ENCODE results near the genes NANS and CORO2A.

- PRO-cap, 6 experiments: peak in 6 of 6 experiments; most common minus-strand start chr9:97854453 (in 5)
- RAMPAGE, long total RNA, 2 experiments: no peak in any of the 2 experiments
- RRBS: 3% methylated on average over 55 of the region's 83 CpGs
Measured at GRCh38 chr9:97854307-97854826, 1.3 kb downstream of the FOXE1 start.

- PRO-cap, 6 experiments: no peak in any of the 6 experiments
- RAMPAGE, long total RNA, 2 experiments: no peak in any of the 2 experiments
- RRBS: no CpG with 5 or more reads among the region's 9 CpGs
Measured at GRCh38 chr9:98014817-98015987, 32.1 kb downstream of the ANP32B start.

DNA sequence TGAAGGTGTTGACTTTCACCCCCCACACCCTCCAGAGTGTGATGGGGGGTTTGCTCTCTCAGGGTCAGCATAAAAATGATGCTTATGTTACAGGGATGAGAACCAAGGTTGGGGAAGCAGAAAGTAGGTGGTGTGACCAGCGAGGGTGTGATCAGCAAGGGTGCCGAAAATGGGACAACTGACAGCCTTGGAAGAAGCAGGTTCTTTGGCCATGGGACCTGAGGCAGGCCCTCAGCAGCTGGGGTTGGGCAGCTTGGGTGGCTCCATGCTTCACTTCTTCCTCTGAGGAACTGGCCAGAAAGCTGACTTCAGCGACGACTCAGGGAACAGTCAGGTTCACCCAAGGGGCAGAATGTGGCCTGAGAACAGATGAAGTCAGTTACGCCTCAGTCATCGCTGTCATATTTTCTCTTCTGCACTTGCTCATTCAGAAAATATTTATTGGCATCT, 21.1 kb upstream of the NANS start:
- PRO-cap, 6 experiments: no peak in any of the 6 experiments
- RAMPAGE, long total RNA, 2 experiments: no peak in any of the 2 experiments
- RRBS: no CpG with 5 or more reads among the region's 6 CpGs

GRCh38 chr9:98056027-98056814, at the start of gene NANS:
TSS of gene NANS (plus strand) at chr9:98056732.
- PRO-cap, 6 experiments: peak in 6 of 6 experiments; most common plus-strand start chr9:98056739 (in 5); most common minus-strand start chr9:98056478 (in 3)
- RAMPAGE, long total RNA, 2 experiments: start-site peak on the plus strand in 2 of 2 experiments, at chr9:98056697-98056747 at its widest, 547 to 991 reads per replicate
- RRBS: 1% methylated on average over 16 of the region's 55 CpGs

DNA sequence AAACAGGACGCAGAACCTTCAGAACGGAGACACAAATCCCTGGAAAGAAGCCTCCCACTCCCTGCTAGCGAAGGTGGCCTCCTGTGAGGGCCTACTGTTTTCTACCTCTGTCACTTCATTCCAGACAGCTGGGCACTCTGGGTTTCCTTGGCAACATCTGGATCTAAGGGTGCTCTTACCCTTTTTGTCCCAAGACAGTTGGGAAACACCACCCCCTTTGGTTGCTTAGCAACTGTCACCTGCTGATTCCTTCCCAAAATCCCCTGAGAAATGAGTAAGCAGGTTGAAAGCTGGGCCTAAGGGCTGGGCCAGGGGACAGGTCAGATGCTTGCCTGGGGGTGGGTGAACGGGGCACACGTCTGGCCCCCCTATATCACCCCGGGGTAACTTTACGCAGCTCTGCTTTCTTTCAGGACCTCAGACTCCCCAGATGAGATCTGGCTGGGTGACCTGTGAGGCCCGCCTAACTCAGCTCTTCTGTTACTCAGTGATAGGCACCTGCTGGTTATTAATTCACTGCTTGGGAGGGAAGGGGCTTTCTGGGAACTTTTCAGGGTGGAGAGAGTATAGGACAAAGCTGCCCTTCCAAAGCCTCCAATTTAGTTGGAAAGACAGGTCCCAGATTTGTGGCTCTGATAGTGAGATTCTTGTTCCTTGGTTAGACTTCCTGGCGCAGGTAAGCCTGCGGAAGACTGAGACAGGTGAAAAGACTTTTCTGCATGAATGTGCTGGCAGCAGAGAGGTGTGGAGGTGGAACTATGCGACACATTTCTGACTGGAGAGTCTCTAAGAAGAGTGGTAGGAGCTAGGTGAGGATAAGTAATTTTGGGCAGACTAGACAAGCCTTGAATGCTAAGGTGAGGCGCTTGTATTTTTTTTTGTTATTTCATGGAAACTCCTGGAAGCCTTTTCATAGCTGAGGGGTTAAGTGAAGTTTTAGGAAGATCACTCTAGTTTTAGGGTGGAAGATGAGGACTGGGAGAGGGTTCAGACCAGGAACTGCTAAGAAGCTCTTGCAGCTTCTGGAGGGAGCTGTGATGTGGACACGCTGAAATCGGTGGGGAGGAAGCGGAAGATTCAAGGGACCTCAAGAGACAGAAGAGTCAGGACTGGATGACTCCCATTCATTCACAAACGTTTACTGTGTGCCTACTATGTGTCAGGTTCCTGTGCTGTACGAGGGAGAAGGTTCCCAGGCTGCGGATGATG, 29.8 kb downstream of the NANS start:
- PRO-cap, 6 experiments: no peak in any of the 6 experiments
- RAMPAGE, long total RNA, 2 experiments: no peak in any of the 2 experiments
- RRBS: no CpG with 5 or more reads among the region's 18 CpGs

DNA sequence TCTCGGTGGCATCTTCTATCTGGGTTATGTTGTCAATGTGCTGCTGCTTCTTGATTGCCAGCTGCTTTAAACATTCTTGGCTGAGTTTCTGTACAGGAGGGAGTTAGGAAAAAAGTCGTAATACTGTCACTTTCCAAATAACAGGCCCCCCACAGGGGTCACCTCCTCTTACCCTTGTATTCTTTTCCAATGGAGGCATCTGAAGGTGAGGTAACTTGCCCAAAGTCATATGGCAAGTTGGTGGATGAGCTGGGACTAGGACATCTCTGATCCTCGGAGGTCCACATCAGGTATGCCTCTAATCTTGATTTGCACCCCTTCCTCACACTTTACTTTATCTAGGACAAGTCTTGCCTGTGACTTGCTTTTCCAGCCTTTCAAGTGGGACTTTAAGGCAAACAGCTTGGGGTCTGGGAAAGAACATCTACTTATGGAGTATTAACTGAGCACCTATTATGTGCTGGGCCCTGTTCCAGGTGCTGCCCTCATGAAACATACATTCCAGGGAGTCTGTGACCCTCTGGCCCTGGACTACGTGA, 9.1 kb downstream of the TRIM14 start:
- PRO-cap, 6 experiments: no peak in any of the 6 experiments
- RAMPAGE, long total RNA, 2 experiments: no peak in any of the 2 experiments
- RRBS: no CpG with 5 or more reads among the region's 4 CpGs

GRCh38 chr9:98120622-98121054, 1.6 kb upstream of the TRIM14 start:
- PRO-cap, 6 experiments: no peak in any of the 6 experiments
- RAMPAGE, long total RNA, 2 experiments: no peak in any of the 2 experiments
- RRBS: no CpG with 5 or more reads among the region's 3 CpGs

DNA sequence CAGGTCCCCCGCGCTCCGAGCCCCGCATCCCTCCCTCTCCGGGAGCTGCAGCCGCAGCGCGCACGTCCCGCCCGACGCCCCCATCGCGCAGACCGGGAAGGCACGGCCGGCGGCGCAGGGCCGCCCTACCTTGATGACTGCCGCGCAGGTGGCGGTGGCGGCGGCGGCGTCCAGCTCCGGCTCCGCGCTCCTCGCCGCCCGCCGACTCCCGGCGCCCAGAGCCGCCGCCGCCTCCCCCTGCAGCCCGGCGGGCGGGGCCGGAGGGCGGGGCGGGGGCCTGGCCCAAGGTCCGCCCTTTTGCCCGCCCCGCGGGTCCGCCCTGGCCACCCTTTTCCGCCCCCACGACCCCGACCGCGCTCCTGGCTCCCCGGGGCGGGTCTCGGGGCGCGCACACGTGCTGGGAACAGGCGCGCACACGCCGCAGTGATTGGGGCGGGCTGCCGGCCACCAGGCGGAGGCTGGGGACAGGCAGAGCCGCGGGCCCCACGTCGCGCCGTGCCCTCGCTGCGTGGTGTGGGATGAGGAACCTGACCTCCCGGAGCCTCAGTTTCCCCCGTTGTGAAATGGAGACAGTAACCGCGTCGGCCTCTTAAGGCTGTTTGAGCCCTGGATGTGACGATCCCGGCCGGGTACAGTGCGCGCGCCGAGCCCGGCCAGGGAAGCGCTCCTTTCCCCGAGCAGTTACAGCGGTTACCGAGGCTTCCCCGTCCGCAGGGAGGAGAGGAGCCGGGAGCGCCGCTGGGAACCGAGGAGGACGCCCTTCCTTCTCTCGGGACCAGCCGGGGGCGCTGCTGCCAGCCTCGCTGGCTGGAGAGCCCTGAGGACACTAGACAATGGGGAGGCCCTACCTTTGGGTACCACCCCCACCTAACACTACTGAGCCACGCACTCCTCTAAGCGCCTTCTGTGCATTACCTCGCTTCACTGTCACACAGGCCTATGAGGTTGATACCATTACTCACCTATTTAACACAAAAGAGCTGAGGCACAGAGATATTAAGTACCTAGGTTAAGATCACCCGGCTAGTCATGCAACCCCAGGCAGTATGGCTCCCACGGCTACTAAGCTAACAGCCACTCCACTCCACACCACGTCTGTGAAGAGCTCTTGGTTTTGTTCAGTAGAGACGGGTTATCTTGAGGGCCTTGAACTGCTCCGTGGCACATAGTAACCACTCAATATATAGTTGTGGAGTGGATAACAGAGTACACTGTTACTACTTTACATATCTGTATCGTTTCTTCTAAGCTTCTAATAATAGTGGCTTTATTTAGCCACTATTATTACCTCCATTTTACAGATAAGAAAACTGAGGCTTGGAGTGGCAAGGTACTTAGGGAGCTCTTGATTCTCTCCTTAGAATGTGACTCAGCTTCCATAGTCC, at the start of gene CORO2A:
CORO2A (minus strand) TSS at position 208 of the 1,385 bp plus-strand sequence.
- PRO-cap, 6 experiments: peak in 6 of 6 experiments; most common plus-strand start position 426 of the sequence (in 3); most common minus-strand start position 207 of the sequence (in 3)
- RAMPAGE, long total RNA, 2 experiments: no peak in any of the 2 experiments
- RRBS: 2% methylated on average over 68 of the region's 113 CpGs

DNA sequence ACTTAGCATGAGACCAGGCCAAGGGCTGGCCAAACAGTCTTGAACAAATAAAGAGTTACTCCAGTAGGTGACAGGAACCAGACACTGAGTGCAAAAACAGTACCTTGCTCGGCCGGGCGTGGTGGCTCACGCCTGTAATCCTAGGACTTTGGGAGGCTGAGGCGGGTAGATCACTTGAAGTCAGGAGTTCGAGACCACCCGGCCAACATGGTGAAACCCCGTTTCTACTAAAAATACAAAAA, 25.0 kb downstream of the TBC1D2 start:
- PRO-cap, 6 experiments: no peak in any of the 6 experiments
- RAMPAGE, long total RNA, 2 experiments: no peak in any of the 2 experiments
- RRBS: no CpG with 5 or more reads among the region's 8 CpGs

DNA sequence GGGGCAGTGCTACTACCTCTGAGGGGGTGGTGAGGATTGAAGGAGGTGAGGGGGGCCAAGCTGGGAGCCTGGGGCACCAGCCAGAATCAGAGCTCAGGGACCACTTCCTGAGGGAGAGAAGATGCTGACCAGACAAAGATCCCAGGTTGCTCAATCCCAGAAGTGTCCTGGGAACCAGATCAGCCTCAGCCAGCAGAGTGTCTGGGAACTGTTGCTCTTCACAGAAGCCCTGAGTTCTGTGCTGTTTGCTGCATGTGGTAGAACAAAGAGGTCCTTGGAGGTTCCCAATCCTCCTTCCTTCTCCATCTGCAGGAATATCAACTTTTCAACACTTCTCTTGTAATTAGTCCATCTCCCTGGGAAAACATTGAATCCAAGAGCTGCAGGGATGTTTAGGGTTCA, 56.8 kb downstream of the GALNT12 start:
- PRO-cap, 6 experiments: no peak in any of the 6 experiments
- RAMPAGE, long total RNA, 2 experiments: no peak in any of the 2 experiments

DNA sequence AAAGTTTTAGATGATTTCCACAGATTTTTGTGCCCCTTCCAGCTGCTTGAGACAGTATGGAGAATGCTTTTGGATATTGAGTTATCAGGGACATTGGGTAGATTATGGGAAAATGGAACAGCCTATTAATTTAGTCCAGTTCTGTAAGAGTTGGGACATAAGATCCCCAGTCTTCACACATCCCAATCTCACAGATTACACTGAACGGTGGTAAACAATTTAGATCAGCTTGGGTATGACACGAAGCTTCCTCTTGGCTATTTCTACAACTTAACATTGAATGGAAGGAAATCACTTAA, 3.6 kb upstream of the COL15A1 start:
- PRO-cap, 6 experiments: peak in 1 of 6 experiments; most common minus-strand start position 202 of the sequence (in 1)
- RAMPAGE, long total RNA, 2 experiments: no peak in any of the 2 experiments
- RRBS: no CpG with 5 or more reads among the region's 2 CpGs

DNA sequence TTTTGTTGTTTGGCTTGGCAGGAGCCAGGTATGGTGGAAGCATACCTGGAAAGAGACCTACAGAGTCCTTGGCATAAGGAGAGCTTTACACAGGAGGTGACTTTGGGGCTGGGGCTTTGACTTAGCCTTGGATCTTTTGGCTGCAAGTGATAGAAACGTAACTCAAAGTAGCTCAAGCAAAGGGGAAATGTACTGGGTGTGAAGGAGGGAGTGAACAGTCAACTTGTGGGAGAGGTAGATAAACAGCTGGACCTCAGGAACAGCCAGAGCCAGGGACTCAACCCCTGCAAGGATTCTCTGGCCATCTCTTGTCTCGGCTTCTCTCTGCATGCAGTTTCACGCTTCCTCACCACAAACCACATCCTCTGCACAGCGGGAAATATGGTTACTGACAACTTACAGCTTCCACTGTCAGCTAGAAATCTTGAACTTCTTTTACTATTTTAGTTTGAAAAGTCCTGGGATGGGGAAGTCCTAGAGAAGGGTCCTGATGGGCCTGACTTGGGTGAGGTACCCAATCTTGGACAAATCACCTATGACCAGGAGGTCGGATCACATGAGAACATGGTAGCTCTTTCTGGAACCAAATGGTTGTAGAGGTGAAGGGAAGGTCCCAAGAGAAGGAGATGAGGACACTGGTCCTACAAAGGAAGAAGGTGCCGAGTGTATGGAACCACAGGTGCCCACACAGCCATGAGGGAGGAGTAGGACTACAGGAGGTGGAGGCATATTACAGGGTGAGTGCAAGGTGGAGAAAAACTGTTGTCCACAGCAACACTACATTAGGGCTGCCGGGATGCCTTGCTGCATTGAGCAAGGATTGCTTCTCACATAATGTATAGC, 46.9 kb upstream of the TGFBR1 start:
- PRO-cap, 6 experiments: no peak in any of the 6 experiments
- RAMPAGE, long total RNA, 2 experiments: no peak in any of the 2 experiments
- RRBS: no CpG with 5 or more reads among the region's 7 CpGs

DNA sequence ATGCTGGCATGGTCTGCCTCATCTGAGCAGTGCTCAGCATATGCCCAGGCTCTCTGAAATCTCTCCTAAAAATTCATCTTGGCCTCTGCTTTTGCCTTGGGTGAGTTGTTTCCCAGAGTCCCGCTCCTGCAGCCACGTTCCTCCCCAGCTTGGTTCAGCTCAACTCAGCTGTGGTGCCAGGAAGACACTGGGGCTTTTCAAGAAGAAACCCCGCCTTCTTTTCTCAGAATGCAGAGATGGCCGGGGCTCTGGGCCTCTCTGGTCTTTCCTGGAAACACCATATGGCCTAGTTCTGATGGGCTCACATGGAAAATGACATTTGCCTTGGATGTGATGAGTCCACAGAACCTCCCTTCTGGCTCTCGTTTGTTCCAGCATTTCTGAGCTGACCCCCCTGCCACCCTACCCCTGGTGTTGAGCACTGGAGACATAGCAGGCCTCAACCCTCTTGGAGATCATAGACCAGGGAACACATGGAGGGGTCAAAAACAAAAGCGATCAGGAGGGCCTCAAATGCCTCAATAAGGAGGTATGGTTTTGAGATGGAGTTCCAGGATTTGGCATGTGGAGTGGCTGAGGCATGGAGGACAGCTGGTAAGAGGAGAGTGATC, 12.0 kb upstream of the TGFBR1 start:
- PRO-cap, 6 experiments: no peak in any of the 6 experiments
- RAMPAGE, long total RNA, 2 experiments: no peak in any of the 2 experiments
- RRBS: no CpG with 5 or more reads among the region's 6 CpGs

DNA sequence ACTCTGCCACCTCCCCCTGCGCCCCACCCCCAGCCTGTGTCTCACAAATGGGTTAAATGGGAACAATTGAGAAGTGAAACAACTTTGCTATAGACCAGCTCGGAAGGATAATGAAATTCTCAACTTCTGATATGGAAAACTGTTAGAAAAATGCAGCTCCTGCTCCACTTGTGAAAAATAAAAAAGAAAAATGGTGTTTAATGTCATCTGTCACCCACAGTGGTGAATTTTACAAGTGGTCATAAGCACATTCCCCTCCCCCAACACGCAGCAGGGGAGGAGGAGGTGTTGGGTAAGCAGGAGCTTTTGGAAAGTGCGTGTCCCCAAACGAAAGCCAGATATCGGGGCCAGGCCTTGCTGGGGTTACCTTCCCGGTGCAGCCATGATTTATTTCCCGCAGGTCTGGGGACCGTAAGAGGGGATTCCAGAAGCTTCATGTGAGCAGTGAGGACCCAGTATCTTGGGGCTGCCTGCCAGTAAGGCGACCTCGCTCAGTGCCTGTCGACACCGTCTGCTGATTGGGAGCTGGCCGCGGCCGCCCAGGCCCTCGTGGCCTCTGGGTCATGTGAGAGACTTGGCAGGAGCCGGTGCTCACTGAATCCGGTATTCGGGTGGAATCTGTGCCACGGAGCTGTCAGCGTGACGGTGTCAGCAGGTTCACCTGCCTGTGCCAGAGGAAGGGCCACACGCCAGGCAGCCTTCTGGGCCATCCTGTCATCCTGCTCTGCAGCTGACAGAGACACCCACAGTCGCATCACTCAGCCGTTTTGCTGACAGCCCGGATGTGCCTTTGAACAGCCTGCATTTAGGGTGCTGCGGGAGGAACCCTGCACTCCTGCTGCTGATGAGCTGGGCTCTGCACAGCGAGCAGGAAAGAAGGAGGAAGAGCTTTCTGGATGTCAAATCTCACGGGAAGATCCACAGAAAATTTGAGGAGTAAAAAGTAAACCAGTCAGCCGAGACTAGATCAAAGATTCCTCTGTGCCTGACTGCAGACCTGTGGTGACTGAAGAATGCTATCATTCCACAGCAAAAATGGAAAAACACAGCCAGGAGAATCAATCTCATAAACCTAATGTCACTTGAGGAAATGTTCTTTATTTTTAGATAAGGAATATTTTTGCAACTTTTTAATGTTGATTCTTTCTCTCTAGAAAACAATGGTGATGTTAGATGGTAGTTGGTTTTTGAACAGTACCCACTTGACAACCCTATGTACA, 37.4 kb downstream of the SEC61B start:
- PRO-cap, 6 experiments: peak in 6 of 6 experiments; most common plus-strand start position 606 of the sequence (in 4); most common minus-strand start position 513 of the sequence (in 4)
- RAMPAGE, long total RNA, 2 experiments: no peak in any of the 2 experiments
- RRBS: no CpG with 5 or more reads among the region's 31 CpGs

DNA sequence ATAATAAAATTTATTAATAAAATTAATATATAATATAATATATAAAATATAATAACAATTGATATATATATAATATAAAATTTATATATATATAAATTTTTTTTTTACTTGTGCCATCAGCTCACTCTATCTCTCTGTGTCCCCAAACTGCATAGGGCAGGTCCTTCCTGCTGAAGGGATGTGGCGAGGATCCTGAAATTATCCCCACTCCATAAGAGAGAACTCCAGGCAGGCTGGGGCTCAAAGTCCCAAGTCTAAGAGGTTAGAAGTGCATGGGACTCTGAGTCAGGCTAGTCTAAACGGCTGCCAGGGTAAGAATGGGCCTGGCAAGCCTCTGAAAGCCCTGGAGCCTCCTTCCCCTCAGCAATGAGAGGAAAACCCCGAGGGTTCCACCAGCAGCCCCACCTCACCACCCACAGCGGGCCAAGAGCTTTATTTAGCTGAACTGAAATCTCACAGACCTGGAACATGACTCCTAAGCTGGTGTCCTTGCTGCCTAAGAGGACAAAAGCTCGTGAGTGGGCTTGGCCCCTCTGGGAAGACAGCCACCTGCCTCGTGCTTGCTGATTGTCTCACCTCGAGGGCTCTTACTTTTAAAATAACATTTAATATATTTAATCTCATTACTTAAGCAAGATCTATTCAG, 135.5 kb downstream of the SEC61B start:
- PRO-cap, 6 experiments: peak in 3 of 6 experiments; most common plus-strand start position 515 of the sequence (in 1); most common minus-strand start position 256 of the sequence (in 2)
- RAMPAGE, long total RNA, 2 experiments: no peak in any of the 2 experiments
- RRBS: no CpG with 5 or more reads among the region's 7 CpGs

- PRO-cap, 6 experiments: no peak in any of the 6 experiments
- RAMPAGE, long total RNA, 2 experiments: no peak in any of the 2 experiments
- RRBS: no CpG with 5 or more reads among the region's 5 CpGs
Measured at GRCh38 chr9:99433396-99434190, 211.5 kb downstream of the SEC61B start.

DNA sequence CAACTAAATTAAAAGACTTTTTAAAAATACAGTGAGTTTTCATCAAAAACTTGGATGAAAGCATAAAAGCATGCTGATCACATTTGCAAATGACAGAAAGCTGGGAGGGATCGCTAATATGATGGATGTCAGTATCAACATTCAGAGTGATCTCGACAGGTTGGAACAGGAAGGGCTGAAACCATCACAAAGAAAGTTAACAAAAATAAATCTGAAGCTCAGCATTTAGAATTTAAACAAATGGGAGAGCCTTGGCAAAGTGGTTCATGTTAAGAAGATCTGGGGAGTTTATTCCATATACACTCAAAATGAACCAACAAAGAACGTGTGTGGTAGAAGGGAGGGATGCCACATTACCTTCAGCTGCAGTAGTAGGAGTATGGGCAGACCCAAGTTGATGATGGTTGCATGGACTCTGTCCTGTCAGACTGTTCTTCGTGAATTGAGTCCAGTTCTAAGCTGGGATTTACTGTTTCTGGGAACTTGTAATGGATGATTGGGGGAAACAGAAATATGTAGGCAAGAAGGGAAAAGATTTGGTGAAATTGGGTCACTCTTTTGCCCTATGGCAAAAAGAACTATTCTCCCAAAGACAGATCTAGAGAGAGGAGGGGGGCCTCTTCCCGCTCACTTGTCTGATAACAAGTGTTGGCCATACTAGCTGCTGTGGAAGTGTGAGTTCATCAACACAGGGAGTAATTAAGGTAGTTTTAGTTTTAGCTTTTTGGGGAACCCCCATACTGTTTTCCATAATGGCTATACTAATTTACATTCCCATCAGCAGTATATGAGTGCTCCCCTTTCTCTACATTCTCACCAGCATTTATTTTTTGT, 14.6 kb downstream of the NR4A3 start:
- PRO-cap, 6 experiments: no peak in any of the 6 experiments
- RAMPAGE, long total RNA, 2 experiments: no peak in any of the 2 experiments
- RRBS: no CpG with 5 or more reads among the region's 5 CpGs

DNA sequence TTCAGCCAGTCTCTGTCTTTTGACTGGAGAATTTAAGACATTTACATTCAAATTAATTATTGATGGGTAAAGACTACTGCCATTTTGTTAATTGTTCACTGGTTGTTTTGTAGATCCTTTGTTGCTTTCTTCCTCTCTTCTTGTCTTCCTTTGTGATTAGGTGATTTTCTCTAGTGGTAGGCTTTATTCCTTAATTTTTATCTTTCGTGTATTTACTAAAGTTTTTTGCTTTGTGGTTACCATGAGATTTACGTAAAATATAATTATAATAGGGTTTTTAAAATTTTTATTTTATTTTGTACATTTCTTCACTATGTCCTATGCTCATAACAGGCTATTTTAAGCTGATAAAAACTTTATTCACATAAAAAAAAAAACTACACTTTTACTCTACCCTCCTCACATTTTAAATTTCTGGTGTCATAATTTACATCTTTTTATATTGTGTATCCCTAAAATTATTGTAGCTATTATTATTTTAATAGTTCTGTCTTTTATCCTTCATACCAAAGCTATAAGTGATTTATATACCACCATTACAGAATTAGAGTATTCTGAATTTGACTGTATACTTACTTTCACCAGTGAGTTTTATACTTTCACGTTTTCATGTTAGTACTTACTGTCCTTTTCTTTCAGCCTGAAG, 95.4 kb downstream of the STX17 start:
- PRO-cap, 6 experiments: no peak in any of the 6 experiments
- RAMPAGE, long total RNA, 2 experiments: no peak in any of the 2 experiments
- RRBS: no CpG with 5 or more reads among the region's 3 CpGs

GRCh38 chr9:100197356-100197950, 98.4 kb downstream of the INVS start:
- PRO-cap, 6 experiments: no peak in any of the 6 experiments
- RAMPAGE, long total RNA, 2 experiments: no peak in any of the 2 experiments

DNA sequence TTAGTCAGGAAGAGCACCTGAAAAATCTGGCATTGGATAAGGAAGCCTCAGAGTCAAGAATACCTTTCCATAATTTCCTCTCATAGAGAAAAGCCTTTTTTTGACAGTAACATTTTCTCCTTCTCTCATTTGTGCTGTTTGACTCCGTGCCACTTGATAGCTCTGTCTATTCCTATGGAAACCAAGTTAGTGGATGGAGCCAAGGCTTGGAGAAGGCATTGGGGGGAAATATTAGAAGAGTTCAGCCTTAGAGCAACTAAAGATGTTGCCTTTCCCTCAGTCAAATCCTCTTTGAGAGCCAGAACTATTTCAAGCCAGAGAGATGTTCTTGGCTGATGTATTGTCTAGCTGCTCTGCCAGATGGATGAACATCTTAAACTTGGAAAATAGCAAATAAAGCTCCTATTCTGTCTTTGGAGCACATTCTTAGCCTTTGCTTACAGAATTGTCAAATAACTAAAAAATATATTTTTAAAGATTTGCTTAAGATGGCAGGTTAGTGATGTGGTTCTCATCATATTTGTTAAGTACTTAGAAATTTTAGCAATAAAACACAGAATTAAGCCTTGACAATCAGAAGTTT, 112.5 kb downstream of the INVS start:
- PRO-cap, 6 experiments: no peak in any of the 6 experiments
- RAMPAGE, long total RNA, 2 experiments: no peak in any of the 2 experiments
- RRBS: no CpG with 5 or more reads among the region's 1 CpG